Skeletal muscle cell (primary cell): ENCODE results near the genes DAZAP1, ONECUT3 and REXO1.

DNA sequence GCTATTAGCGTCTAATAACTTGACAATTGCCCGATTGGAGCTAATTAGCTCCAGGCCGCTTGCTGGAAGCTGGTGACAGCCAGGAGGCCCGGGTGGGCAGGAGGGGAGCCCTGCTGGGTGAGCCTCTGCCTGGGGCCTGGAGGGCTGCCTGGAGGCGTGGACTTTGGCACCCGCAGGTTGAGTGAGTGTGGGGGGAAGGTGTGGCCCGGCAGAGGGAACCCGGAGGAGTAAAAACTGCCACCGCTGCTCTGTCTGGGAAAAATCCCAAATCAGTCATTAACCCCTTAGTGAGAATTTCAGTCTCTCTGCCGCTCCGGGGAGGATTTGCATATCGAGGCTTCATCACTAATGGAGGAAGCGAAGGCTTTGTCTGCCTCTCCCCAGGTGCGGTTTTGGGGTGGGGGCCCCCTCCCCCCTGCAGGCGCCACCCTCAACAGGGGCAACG, 6.1 kb downstream of the EFNA2 start:
- RRBS, result 10% methylated on average over 4 of the region's 16 CpGs

- RRBS, result 96% methylated on average over 6 of the region's 54 CpGs
Observed at GRCh38 chr19:1370524-1371302, 13.0 kb upstream of the NDUFS7 start.

DNA sequence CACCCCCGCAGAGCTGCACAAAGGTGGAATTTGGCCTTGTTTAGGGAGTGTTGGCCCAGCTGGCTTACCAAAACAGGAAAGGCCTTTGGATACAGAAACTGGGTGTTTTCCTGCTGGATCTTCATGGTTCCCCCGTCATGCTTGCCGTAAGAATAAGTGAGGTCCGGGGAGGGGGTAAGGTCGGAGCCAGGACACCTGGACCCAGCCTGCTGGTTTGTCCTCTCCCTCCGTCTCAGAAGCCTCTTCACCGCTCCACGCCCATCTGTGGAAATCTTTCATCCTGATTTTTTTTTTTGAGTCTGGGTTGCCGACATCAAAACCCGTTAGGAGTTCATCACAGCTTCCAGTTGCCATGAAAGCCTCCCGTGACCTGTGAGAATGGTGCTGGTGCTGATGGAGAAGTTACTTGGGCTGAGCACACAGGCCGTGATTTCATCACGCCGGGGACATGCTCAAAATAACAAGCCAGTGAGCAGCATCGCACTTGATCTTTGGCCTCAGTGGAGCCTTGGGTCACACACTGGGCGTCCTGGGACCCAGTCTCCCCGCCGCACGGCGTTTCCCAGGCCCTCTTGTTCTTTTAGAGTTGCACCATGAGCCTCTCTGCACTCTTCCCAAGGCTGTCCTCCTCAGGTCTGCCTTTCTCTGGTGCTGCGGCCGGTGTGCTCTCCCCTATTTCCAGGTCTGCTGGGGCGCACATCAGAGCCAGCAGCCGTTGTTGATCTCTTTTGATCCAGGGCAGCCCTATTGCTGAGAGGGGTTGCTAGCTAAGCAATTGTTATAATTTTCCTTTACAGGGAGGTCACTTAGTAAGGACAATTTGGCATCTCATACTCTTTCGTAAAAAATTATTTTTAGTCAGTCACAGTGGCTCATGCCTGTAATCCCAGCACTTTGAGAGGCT, 9.6 kb upstream of the NDUFS7 start:
- RRBS, result no CpG with 5 or more reads among the region's 25 CpGs

- RRBS, result under 1% methylated on average over 28 of the region's 163 CpGs
Observed at GRCh38 chr19:1407367-1408469, at the start of gene DAZAP1. DAZAP1 (plus strand) TSS chr19:1407586.

- RRBS, result no CpG with 5 or more reads among the region's 37 CpGs
Observed at GRCh38 chr19:1423448-1424106, 14.6 kb upstream of the RPS15 start.

DNA sequence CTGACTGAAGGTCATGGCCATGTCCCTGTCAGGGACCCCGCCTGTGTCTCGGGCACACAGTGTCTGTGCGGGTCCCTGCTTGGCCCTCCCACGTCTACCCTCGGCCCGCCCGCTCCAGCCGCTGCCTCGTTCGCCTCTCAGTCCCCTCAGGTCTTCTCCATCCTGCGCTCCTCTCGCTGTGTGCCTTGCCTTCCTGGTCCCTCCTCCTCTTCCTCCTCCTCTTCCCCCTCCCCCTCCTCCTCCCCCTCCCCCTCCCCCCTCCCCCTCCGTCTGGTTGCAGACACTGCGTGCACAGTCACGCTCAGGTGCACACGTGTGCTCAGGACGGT, 14.1 kb upstream of the RPS15 start:
- RRBS, result no CpG with 5 or more reads among the region's 17 CpGs

DNA sequence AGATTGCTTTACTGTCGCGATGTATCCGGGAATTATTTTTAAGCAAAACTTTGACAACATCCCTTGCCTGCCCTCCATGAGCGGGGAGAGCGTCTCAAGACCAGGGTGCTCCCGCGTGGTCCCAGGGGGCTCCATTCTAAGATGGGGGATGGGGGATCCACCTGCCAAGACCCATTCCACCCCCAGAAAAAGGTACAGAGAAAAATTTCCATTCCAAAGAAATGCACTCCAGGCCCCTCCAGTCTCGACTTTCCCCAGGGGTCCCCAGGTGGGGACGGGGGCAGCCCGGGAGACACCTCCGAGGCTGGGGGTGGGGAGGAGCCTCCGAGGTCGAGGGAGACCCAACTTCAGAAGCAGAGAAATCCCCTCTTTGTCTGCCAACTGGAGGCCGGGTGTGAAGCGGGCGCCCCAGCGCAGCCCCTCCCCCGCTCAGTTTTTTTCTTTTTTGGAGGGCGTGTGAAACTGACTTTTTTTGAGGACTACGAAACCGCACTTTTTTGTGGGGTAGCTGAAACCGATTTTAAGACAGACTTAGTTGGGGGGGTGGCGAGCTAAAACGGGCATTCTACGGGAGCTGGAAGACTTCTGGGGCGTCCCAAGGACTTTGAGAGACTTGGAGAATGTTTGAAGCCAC, 1.3 kb downstream of the TCF3 start:
- RRBS, result no CpG with 5 or more reads among the region's 26 CpGs

- RRBS, result under 1% methylated on average over 13 of the region's 54 CpGs
Observed at GRCh38 chr19:1652987-1653725, 741 bp upstream of the TCF3 start.

DNA sequence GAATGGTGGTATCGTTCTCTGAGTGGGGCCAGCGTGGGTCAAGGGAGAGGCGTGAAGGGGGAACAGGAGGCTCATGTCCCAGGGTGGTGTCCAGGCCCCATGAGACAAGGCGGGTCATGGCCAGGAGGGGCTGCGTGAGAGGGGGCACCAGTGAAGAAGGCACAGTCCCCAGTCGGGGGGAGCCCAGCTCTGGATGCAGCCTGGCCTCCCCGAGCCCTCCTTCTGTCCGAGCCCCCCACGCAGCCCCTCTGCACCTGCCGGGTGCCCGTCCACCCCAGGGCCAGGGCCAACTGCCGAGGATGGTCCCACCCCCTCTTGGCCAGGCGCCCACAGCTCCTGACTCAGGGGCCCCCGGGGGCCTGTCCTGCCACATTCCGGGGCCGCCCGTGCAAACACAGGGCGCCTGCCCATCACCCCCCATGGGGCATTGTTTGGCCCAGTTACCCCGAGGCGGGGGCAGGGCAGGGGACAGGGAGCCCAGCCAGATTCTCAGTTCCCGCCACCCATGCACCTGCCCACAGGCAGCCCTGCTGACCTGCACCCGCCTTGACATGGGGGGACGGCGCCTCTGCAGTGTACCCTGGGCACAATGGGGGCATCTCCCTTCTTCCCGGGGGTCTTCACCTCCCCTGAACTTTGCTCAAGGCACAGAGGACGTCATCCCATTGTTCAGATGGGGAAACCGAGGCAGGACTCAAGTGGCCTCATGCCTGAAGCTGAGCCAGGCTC, 5.3 kb upstream of the TCF3 start:
- RRBS, result 72% methylated on average over 4 of the region's 27 CpGs

DNA sequence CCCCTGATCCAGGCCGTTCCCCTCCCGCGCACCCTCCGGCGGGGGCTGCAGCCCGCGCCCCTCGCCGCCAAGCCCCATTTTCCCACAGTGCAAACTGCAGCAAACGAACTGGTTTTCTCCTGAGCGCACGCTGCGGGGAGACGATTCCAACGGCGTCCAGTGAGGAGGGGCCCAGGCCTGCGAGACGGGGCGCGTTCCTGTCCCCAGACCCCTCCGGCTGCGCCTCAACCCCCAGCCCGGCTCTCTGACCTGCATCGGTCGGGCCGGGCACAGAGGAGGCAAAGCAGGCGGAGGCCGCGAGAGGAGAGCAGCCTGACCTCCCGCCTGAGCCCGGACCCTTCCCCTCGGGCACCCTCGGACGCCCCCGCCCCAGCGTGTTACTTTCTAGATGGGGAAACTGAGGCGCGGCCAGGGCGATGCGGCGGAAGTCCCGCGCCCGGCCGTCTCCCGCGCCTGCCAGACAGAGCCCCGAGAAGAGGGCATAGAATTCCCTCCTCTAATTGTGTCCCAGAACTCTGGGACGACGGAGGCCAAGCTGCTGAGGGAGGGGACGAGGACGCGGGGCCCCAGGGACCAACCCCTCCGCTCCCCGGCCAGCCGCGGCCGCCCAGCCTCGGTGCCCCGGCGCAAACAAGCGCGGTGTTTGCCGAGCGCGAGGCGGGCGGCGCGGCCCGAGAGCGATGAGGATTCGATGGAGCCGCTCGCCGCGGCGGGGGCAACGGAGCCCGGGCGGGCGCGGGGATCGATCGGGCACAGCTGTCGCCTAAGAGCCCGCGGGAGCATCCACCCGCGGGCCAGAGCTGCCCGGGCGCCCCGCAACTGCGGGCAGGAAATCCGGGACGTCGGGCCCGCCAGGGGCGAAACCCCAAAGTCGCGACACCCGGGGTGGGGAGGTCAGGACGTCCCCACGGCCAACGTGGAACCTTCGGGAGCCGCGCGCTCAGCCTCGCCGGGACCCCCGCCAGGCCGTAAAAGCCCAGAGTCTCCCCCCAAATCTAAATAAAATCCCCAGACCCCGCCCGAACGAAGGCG, 4.0 kb upstream of the ONECUT3 start:
- RRBS, result 2% methylated on average over 35 of the region's 117 CpGs

GRCh38 chr19:1753247-1753749, at the start of gene ONECUT3:
ONECUT3 (plus strand) TSS chr19:1753506.
- RRBS, result 1% methylated on average over 35 of the region's 64 CpGs

- RRBS, result 68% methylated on average over 7 of the region's 24 CpGs
Observed at GRCh38 chr19:1819987-1820545, 8.0 kb upstream of the ATP8B3 start.

DNA sequence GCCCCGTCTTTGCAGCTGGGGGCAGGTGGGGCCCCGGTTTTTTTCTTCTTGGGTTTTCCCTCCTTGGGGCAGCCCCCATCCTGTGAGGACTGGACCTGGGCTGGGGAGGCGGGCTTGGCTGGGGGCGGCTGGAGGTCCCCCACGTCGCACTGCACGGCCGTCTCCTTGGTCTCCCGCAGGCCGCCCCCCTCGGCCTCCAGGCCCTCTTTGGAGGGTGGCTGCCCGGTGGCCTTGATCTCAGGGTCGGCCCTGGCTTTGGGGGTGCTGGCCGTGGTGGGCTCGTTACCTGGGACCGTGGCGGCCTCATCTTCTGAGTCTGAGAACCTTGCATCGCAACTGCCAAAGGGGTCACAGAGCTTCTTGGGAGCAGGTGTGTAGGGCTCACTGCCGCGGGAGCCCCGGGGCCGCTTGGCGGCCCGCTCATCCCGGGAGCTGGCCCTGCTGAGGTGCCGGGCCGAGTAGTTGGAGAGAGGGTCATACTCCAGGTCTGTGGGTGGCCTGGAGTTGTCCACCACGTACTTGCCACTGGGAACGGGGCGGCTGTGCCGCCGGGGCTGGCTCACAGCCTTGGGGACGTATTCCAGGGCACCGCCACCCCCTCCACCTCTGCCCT, 15.6 kb upstream of the ATP8B3 start:
- RRBS, result no CpG with 5 or more reads among the region's 34 CpGs

DNA sequence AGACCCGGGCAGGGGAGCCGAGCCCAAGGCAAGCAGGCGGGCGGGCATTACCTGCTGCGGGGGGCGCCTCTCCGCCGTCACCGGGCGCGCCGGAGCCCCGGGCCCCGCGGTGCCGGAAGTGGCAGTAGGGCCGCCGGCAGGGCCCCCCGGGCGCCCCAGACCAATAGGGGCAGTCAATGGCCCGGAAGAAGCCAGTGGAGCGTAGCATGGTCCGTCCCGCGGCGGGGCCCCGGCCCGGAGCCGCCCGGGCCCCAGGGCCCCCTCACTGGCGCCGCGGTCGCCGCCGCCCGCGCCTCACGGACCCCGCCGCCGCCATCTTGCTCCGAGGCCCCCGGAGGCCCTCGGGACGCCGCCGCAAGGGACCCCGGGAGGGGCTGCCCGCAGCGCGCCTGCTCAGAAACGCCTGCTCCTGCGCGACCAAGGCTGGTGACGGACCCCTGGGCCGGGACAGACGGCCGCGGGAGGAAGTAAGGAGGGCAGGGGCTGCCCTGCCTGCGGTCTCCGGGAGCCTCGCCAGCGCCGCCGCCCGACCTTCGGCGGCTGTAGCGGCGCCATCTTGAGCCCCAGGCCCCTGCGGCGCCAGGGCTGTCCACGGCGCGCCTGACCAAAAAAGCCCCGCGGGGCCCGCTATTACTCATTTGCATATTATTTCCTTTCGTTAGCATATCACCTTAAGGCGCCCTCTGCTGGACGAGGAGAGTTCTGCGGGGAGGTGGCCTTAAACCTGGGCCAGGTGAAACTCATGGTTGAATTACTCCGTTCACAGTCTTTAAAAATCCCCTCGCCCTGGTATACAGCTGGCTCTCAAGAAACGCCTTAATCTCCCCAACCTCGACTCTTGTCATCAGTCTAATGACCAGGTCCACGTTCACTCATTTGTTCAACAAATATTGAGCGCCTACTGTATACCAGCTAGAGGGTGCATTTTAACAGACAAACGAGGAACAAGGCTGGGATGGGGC, at the start of gene REXO1:
Gene REXO1 (minus strand): TSS at position 333 of the 962 bp plus-strand sequence.
- RRBS, result under 1% methylated on average over 40 of the region's 90 CpGs

DNA sequence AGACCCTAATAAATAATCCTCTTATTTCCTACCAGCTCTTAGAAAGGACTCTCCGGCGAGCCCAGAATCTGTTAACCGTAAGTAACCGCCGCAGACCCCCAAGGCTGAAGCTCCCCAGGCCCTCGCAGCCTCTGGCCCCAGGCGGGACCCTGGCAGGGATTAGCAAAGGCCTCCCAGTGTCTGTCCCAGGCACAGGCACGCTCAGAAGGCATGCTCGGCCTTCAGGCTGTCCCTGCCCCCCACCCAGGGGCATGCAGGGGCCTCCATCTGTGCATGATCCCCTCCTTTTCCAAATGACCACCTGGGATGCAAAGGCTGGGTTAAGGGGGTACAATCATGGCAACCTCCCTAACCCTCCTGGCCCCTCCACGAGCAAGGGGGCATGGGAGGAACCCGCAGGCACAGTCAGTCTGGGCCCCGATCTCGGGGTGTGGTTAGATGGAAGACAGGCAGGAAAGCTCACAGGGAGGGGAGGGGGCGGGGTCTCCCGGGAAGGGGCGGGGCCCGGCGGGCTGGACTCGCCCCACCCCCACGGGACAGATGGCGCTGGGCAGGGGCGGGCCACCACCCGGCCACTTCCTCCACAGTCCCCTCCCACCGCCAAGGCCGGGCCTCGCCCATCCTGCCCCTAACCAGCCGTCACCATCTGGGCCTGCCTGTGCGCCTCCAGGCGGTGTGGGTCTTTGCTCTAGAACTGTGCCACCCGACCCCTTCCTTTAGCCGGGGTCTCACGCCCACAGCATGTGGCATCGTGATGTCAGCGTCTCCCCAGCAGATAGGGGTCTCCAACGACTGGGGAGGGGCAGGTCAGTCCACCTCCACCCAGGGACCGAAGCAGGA, 6.9 kb upstream of the REXO1 start:
- RRBS, result 9% methylated on average over 10 of the region's 36 CpGs

DNA sequence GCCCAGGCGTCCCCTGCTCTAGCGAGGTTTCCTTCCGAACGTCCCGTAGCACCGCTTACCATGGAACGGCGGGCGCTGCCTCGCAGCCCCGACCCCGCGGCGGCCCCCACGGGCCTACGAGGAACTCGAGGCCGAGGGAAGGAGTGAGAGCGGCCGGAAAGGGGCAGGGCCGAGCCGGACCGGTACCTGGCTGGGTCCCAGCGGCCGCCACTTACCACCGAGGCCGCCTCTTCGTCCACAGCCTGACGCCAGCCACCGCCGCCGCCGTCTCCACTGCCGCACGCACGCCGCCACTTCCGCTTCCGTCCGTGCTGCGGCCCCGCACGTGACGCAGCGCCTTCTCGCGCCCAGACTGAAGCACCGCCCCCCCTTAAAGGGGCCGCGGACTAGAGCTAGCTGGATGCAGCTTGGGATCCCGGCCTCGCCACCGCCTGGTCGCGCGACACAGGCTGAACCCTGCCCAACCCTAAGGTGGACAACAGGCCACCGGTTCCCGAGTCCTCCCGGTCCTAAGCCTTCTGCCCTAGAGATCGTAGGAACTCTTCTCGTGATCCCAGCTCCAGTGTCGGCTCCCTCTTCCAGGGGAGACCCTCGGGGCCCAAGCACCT, 9.3 kb downstream of the ABHD17A start:
- RRBS, result 2% methylated on average over 7 of the region's 63 CpGs

DNA sequence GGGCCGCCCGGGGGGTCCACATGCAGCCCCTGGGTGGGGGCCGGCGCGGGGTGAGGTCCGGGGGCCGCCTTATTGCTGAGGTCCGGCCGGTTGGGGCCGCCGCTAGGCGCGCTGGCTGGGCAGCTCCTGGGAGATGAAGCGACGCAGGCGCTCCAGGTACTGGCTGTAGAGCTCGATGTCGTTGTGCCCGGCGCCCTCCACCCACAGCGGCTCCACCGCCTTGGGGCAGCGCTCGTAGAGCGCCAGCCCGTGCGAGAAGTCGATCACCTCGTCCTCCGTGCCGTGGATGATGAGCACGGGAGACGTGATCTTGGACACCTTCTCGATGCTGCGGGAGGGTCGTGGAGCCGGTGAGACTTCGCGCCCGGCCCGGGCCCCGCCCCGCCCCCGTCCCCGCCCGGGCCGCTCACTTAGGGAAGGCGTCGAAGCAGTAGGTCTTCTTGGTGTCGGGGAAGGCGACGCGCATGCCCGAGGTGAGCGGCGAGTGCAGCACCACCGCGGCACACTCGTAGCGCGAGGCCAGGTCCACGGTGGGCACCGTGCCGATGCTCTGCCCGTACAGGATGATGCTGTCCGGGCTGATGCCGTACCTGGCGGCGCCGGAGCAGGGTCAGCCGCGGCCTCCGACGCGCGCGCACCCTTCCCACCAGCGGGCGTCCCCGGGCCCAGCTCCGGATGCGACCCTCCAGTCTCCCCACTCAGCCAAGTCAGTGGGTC, 8.0 kb downstream of the ABHD17A start:
- RRBS, result no CpG with 5 or more reads among the region's 82 CpGs

- RRBS, result no CpG with 5 or more reads among the region's 19 CpGs
Observed at GRCh38 chr19:1878069-1878833, 7.0 kb downstream of the ABHD17A start.

- RRBS, result no CpG with 5 or more reads among the region's 9 CpGs
Observed at GRCh38 chr19:1933164-1933675, 7.8 kb upstream of the CSNK1G2 start.

GRCh38 chr19:1965852-1966898, 25.2 kb downstream of the CSNK1G2 start:
- RRBS, result no CpG with 5 or more reads among the region's 34 CpGs